Mucosa of descending colon (tissue), 1 donor: Measurements from ENCODE around the gene SPATA33.

DNA sequence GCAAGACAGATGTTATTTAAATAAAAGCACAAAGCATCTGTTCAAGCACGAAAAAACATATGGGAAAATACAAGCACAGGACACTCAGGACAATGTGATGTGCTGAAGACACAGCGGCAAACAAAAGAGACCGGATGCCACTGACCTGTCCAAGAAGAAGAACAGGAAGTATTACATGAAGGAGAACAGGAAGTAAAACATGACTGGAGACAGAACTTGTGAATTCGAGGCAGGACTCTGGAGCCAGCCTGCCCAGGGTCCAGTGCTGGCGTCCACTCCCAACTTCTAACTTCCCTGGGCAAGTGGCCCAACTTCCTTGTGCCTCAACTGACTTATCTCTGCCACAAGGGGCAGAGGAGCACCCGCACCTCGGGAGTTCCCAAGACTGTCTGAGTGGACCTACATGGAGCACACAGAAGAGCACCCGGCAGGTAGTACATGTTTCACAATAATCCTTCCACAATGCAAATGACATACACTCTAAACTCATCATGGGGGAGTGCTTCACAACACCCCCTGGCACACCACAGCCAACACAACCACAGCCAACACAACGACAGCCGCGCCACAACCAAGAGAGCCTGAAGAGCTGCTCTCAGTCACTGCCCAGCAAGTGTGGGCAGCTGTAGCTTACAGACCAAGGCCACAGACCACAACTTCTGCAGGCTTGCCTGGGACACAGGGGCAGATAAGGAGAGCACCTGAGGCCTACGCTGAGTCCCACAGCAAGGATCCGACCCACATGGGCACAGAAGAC is 36.6 kb downstream of the ANKRD11 start:
- PRO-cap, result no peak

DNA sequence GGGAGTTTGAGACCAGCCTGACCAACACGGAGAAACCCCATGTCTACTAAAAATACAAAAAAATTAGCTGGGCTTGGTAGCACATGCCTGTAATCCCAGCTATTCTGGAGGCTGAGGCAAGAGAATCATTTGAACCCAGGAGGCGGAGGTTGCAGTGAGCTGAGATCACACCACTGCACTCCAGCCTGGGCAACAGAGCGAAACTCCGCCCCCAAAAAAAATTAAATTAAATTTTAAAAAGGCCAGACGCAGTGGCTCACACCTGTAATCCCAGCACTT is 11.0 kb downstream of the ANKRD11 start:
- PRO-cap, result no peak

- PRO-cap, result bidirectional peak, plus-strand start at chr16:89483084, minus-strand start at chr16:89482905
Observed at GRCh38 chr16:89482764-89483250, 7.6 kb downstream of the ANKRD11 start.

- PRO-cap, result no peak
Observed at GRCh38 chr16:89485298-89486366, 4.7 kb downstream of the ANKRD11 start.

DNA sequence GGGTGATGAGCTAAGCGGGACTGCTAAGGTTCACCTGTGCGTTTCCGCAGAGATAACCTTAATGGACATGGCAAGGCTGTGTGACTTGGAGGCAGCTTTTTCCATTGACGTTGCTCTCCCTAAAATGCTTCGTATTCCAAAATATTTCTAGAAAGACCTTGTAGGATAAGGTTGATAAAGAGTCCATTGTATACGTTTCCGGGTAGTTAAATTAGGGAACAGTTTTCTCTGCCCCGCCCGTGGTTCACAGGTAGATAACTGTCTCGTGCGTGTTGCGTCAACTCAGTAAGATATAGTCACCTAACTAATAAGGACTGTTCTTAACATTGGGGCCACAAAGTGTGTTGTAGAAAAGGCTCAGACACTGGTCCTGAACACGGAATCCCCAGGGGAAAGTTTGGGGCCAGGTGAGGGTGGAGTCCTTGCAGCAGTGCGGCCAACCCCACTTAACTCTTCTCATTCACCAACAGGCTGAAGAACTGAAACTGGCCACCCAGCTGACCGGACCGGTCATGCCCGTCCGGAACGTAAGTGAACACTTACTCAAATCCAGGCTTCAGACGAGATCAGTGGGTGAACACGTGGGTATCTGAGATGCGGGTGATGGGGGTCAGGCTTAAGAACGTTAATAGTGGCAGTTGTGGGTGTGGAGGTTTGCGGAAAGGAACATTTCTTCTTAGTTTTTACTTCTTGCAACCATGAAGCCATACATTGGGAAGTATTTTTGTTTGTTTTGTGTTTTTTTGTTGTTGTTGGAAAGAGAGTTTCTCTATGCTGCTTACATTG is 1.6 kb downstream of the RPL13 start:
- PRO-cap, result no peak

- PRO-cap, result no peak
Observed at GRCh38 chr16:89581937-89582731, 6.6 kb downstream of the CPNE7 start.

GRCh38 chr16:89608311-89609029 is 5.0 kb upstream of the DPEP1 start:
- PRO-cap, result no peak

DNA sequence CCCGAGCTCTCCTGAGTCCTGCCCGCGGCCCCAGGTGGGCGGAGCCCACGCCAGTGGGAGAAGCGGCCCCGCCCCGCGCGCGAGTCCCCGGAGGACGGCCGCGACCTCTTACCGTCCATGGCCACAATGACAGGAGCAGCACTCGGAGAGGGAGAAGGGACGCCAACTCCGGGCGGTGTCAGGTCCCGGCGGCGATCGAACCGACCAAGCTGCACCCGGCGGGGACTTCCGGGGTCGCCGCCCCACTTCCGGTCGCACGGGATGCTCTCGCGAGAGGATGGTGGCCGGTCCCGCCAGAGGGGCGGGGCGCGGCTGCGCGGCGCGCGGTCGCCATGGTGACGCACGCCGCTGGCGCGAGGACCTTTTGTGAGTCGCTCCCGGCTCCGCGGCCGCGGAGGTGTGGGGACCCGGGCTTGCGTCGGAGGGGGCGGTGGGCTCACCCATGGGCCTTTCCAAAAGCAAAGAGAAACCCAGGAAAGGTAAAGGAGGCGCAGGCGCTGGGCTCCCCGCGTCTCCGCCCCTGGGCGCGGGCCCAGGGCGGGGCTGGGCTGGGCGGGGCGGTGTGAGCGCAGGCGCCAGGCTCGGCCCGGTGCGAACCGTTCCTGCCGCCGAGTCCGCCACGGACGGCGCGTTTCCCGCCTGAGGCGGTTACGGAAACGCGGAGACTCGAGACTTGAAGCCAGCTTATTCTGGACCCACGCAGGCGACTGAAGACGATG is at the start of gene SPATA33:
SPATA33 (plus strand) TSS at position 367 of the 719 bp plus-strand sequence.
- PRO-cap, result bidirectional peak, plus-strand start at position 599 of the sequence, minus-strand start at position 227 of the sequence

- PRO-cap, result no peak
Observed at GRCh38 chr16:89672536-89673017, 13.9 kb upstream of the CDK10 start.

DNA sequence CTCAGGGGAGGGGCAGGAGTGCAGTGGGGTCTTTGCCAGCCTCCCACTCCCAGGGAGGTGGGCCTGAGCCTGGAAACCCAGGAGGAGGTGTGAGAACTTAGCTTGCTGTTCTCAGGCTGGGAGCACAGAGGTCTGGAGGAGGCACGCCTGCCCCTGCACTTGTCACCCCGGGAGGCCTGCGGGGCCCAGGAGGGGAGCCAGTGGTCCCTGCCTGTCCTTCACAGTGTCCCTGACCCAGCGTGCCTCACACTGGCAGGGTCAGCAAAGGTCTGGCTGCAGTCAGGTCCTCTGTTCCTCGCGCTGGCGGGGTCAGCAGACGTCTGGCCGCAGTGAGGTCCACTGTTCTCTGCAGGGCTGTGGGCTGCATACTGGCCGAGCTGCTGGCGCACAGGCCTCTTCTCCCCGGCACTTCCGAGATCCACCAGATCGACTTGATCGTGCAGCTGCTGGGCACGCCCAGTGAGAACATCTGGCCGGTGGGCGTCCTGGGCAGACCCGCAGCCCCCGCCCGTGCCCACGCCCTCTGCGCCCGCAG is 7.1 kb downstream of the SPATA2L start:
- PRO-cap, result no peak

DNA sequence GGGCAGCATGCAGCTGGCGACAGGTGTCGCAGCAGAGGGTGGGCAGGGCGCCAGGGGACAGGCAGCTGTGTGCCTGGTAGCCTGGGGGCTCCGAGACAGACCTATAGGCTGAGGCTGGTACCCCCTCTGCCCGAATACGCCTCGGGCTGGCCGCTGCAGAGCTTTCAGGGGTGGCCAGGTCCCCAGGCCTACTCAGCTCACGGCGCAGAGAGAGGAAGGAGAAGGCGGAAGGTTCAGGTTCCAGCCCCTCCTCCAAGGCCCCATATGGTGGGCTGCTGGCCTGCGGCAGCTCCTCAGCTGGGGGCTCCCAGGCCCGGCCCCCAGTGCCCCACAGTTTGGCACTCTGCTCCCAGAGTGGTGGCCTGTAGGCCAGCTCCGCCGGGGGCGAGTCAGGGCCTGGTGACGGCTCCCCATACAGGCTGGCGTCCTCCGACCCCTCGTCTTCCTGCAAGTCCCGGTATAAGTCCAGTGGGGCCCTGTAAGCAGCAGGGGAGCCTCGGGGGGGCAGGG is 4.0 kb downstream of the SPATA2L start:
- PRO-cap, result no peak

DNA sequence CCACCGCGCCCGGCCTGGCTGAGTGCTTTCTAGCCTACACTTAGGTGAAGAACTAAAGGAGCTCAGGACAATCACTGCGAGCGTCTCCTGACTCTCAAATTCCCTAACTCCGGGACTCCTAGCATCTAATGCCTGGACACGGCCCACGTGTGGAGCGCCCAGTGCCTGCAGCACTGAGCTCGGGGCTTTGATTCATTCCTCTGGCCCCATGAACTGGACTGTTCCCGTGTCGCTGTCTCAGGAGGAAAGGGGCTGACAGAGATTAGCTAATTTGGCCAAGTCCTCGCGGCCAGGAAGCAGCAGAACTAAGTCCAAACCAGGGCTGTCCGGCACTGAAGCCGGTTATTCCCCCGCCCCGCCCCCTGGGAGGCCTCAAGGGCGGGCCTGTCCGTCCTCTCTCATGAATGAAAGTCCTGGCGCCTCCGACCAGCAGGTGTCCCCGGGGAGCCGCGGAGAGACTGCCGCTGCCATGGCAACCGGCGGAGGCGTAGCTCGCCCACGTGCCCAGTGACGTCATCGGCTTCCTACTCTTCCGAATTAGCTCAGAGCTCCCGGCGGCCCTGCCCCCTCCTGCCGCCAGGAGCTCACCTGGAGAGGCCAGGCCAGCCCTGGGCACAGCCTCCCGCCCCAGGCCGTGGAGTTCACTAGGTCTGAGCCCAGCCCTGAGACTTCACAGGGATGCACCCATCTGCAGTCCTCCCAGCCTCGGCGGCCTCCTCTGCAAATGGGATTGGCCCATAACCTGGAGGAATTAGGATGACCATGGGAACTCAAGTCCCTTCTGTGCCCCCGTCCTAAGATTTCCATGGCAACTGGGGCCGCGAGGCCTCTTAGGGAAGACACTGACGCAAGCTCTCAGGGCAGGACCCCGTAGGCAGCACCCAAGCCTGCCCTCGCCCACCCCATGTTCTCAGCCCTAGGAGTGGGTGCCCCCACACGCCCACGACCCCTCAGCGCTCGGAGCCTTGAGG is 1.4 kb downstream of the SPATA2L start:
- PRO-cap, result bidirectional peak, plus-strand start at position 545 of the sequence, minus-strand start at position 307 of the sequence; unidirectional peak, plus-strand start at position 665 of the sequence

DNA sequence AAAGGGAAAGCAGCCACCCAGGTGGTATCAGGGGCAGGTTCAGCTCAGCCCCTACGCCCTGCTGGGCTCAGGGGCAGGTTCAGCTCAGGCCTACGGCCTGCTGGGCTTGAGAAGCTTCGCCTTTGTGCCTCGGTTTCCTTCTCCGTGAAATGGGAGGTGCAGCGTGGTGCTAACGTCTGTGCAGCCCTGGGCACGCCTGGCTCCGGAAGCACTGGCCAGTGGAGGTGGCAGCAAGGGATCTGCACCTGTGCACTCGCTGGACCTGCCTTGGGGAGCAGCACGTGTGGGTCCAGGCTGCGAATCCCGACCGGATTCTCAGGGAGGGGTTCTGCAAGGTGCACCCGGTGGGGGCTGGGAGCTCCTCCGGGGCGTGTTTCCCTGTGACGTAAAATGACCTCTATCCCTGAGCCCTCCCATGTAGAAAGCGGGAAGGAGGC is 5.2 kb downstream of the SPIRE2 start:
- PRO-cap, result bidirectional peak, plus-strand start outside the sequence, minus-strand start at position 213 of the sequence

GRCh38 chr16:89883186-89883722 is 9.9 kb downstream of the TCF25 start:
- PRO-cap, result no peak

DNA sequence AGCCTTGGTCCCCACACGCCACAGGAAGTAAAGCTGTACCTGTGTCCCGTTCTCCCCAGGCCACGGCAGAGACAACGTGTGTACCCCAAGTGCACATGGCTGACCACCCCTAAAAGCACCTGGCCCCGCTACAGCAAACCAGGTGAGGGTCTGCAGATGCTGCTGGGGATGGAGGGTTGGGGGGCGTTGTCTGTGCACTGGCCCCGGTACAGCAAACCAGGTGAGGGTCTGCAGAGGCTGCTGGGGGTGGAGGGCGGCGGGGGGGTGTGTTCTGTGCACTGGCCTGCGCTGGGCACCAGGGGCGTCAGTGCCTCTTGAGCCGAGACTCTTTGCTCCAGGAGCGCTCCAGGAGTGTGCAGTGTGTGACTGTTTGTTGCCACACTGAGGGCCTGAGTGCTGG is 18.7 kb downstream of the TCF25 start:
- PRO-cap, result no peak

GRCh38 chr16:89949236-89949728 is 727 bp downstream of the DEF8 start:
- PRO-cap, result no peak

- PRO-cap, result no peak
Observed at GRCh38 chr16:89966848-89967868, 18.6 kb downstream of the DEF8 start.